ENCODE data around the genes ITGB1BP2, NHSL2 and PBDC1.

DNA sequence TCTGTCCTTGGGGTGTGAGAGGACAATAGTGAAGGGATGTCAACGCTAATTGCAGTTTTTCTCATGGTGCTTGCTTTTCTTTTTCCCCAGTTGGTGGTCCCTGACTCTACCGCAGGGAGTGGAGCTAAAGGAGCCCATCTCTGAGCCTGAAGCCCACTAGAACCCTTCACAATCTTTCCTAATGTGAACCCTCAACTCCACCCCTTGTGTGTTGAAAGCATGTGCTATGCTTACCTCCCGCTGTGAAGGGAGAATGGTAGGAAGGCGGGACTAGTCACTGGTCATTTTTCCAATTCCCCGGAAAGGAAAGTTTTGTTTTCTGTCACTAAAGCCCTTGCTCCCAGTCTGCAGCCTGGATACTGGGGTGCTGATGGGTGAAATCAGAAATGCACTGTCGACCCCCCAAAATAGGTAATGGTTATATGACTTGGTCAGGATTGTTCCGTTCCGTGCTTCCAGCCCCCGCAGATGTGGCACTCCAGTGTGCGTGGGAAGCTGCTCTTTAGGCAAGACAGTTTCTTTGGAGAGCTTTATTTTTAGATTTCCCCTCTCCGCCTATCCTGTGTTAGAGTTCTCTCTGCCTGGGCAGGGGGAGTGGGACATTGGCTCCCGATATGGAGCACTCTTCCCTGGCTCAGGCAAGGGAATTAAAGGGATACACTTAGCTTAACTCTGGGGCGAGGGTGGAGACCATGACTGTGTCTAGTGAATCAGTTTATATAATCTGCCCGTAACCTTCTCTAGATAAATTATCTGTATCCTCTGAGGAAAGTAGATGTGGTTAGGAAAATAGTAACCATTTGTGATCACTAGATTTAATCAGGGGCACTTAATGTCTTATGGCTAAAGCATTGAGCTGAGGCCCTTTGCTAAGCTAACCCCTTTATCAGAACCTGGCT, 35.9 kb downstream of the DLG3 start:
- CAGE, long polyA plus RNA = no peak
- RRBS = no CpG with 5 or more reads among the region's 14 CpGs

DNA sequence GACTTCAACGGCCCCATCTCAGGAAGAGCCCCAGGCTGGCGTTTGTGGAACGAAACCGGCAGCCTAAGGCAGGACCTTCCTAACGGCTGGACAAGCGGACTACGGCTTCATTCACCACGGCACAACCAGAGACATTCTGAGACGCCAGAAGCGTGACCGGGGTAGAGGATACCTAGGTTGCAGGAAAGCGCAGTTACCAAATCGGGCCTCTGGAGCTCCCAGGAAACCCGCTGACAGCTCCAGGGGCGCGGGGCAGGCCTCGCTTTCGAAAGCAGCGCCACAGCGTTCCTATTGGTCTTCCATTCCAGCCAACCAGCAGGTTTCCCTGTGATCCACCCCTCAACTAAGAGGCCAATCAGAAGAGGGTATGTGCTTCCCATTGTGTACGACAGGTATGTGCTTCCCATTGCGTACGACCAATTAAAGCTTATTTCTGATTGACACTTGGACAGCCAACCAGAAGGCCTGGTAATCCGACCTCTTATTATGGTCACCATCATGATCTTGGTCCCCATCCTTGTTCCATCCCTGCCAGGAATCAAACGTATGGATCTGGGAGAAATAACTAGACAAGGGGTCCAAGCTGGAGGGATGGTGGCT, 14.9 kb downstream of the SNX12 start:
- CAGE, long polyA plus RNA = no peak
- RRBS = 67% methylated on average over 3 of the region's 25 CpGs

DNA sequence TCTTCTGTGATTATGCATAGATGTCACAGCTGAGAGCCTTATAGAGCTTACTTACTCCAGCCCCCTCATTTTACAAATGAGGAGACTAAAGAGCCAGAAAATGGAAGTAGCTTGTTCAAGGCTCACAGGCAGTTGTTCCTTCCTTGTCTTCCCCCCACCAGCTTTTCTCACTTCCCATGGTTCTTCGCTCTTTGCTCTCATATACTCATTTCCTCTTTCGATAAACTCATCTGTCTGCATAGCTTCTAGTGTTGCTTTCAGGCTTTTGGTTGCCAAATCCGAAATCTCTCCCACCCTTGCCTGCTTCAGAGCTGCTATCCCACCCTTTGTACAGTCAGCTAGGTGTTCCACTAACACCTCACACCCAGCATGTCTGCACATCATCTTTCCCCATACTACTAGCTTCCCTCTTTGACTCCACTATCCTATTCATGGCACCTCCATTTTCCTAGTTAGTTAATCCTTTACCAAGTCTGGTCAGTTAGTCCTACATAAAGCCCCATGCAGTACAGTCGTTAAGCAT, 24.9 kb upstream of the GJB1 start:
- CAGE, long polyA plus RNA = no peak
- RRBS = no CpG with 5 or more reads among the region's 4 CpGs

DNA sequence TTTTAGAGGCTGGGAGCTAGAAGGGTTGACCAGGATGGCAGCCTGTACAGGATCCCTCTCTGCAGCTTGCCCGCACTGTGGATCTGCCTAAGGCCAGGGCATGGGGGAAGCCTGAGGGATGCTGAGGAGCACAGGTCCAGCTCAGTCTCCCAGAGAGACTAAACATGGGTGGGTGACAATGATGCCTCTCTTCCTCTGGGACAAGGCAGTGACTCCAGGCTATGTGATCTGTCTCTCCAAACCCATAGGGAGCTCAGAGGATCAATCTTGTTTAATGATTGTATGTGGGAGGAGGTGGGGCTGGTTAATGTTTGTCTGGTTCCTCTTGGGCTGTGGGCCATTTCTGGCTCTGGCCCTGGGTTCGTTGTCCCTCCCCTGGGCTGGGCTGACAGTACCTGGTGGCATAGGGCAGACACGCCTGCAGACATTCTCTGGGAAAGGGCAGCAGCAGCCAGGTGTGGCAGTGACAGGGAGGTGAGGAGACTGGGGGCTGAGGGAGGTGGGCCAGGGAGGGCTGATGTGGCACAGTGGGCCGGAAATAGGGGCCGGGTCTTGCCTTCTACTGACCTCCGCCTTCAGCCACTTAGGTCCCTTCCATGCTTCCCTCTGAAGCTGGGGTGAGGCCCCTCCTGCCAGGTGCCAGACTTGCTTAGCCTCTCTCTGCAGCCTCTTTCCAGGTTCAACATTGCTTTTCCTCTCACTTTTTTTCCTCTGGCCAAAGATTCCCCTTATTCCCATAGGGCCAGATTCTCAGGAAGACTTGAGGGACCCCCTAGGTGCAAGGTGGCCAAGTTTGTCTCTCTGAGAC, 8.0 kb upstream of the GJB1 start:
- CAGE, long polyA plus RNA = no peak
- RRBS = no CpG with 5 or more reads among the region's 6 CpGs

DNA sequence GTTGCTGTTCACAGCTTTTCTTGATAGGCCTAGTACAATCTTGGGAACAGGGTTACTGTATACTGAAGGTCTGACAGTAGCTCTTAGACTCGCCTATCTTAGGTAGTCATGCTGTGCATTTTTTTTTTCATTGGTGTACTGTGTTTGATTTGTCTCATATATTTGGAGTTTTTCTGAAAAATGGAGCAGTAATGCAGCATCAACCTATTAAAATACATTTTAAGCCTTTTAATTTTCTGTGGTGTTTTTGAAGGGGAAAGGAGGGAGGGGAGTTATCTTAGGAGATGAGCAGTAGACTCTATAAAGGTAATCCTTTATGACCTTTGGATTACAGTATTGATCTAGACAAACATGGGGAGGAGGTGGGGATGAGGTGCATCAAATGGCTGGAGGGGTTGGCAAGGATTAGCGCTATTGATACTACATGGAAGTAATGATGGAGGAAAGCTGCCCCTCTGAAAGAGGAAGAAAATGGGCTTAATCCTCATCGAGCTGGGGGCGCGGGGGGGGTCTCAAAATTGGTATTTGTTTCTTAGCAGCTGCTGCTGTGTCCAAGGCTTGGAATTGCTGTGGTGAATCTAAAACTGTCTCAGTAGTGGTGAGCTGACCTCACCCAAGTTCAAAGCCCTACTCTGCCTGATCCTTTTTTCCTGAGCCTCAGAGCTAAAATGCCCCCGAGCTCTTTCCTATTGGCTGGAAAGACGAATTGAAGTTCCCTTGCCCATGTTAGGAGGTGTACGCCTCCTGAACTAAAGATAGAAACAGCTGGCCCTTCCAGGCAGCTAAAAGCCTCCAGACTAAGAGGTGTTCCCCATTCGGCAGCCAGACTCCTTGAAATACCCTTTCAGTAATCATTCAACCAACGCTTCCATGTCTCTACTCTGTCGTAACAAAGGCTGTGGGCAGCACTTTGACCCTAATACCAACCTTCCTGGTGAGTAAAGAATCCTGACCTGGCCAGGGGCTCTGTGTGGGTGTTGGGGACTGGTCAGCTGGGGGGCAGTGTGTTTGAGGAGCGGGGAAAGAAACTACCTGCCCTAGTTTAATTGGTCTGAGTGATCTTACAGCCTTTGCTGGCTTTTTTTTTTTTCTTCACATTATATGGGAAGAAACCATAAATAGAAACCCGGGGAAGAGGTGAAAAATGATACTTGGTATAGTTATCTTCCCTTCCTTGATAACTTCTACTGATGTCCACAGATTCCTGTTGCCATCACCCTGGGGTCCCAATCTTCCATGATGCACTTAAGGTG, at the start of gene ITGB1BP2:
Gene ITGB1BP2, plus strand, starts transcription at position 814 of the 1,253 bp plus-strand sequence.
- CAGE, long polyA plus RNA = no peak
- RRBS = no CpG with 5 or more reads among the region's 13 CpGs

DNA sequence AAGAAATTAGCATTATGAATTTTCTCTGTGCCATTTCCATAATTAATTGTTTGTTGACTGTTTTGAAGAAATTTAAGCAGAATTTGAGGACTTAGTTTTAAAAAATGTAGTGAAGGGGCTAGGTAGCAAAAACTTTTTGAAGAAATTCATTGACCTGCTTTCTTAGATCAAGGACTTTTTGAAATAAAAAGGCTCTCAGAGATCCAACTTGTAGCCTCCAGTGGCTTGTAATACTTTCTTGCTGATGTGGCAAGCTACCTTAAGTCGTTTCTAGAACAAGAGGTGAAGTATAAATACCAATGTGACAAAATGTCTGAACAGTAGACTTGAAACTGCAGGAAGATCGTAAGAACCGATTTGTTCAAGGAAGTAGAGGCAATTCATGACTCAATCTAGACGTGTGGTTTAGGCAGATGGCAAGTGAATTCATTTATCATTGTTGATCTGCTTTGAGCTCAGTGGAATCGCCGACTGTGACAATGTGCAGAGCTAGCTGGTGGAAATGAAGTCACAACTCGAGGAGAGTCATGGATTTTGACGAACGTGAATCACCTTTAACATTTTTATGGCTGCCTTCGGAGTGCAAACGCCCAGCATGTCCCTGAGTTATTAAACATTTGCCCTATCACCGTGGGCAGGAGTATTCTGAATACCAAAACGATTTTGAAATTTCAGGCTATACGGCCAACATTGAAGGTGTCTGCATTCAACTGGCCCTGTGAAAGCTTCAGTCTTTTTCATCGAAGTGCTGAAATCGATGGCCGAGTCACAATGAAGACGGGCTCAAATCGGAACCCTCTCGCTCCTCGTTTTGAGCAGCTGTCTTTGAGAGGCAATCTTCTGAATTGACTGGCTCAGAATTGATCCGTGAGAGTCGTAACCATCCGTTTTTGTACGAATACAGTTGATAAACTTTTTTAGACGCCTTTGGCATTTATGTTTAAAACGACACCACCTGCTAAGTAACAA, 814 bp upstream of the OGT start:
- CAGE, long polyA plus RNA = no peak
- RRBS = no CpG with 5 or more reads among the region's 27 CpGs

DNA sequence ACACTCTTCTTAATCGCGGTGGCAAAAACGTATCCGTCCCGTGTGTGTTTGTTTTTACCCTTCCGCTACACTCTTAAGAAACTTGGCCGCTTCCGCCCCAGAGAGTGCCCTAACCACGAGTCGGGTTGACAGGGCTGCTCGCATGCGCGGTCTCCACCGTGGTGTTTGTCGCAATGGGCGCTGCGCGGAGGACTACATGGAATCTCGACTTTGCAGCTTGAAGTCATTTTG, 214 bp upstream of the OGT start:
- CAGE, long polyA plus RNA = no peak
- RRBS = no CpG with 5 or more reads among the region's 19 CpGs

GRCh38 chrX:71545330-71546063, 12.6 kb downstream of the OGT start:
- CAGE, long polyA plus RNA = no peak
- RRBS = no CpG with 5 or more reads among the region's 11 CpGs

DNA sequence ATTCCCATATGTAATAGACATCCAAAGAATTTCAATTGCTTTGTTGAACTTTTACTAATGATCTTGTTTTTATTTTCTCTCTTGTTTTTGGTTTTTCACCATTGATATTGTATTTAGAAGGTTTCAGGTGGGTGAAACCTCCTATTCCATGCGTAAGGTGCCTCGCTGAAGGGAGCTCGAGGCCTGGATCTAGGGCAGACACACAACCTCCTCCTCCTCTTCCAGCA, 13.2 kb downstream of the OGT start:
- CAGE, long polyA plus RNA = no peak
- RRBS = no CpG with 5 or more reads among the region's 3 CpGs

DNA sequence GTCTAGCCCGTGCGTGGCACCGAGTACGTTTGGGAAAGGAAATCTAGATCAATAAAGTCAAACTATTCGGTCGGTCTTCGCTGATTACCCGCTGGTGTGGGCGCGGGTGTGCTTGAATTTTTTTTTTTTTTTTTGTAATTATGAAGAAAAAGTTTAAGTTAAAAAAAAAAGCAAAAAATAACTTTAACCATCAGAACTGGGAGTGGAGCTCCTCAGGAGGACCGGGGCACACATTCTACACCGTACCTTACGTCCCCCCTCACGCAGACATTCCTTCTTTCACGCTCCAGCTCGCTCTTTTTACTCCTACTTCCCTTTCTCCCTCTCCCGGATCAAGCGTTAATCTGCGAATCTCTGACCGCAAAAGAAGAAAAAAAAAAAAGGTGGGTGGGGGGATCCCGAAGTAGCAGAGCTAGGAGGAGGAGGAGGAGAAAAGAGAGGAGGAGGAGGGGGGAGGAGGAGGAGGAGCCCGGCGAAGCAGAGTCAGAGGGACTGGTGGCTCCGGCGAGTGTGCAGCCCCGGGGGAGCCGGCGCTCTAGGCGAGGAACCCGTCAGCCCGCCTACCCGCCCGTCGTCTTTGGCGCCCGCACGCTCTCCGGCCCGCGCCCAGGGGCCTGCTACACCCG, at the start of gene NHSL2:
Gene NHSL2, plus strand, starts transcription at position 486 of the 626 bp plus-strand sequence.
- CAGE, long polyA plus RNA = no peak
- RRBS = 11% methylated on average over 16 of the region's 41 CpGs

DNA sequence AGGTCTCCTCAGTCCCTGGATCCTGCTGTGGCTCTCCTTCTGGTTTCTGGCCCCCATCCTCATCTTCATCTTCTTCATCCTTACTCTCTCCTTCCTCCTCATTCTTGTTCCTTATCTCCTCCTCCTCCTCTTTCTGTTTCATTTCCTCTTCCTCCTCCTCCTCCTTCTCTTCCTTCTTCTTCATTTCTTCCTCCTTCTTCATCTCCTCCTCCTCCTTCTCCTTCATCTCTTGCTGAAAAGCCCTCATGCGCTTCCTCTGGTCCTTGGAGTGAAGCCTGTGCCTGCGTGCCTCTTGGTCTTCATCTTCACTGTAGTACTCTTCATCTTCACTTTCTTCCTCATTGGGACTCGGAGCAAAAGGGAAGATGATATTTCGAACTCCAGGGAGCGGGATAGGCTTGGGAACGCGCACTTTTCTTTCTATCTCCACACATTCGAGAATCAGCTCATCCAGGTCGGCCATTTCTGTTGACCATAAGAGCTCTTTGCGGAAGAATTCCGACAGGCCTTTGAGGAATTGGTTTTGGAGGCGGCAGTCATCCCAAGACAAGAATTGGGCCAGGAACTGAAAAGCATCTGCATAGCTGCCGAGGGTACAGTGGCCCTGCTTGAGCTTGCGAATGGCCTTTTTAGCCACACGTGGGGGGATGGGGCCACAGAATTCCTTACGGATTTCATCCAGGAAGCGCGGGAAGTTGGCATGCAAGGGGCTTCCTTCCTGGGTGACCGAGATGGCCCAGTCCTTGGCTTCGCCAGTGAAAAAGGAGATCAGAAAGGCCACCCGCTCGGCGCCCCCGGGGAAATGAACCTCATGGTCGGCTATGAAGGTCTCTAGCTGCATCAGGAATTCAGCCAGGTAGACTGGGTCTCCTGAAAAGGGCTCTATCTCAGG, 51.1 kb upstream of the PIN4 start:
- CAGE, long polyA plus RNA = no peak
- RRBS = no CpG with 5 or more reads among the region's 25 CpGs

DNA sequence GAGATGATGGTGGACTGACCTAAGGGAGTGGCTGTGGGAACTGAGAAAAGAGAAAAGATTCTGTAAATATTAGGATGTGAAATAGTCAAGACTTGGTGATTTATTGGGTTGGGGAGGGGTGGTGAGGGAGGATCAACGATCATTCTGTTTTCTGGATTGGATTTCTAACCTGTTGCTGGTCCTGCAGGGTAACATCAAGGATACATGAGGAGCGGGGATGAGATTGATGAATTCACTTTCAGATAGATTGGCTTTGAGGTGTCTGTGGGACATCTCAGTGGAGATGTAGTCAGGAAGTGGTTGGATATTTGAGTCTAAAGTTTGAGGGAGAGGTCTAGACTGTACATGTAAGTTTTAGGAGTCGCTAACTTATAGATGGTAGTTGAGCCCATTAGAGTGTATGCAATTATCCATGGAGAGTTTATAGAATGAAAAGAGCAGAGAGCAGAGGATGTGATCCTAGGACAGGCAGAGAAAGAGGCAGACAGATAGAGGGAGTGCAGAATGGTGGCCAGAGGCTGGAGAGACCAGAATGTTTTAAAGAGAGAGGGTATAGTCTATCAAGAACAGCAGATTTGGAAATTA, 1.5 kb downstream of the PIN4 start:
- CAGE, long polyA plus RNA = no peak
- RRBS = no CpG with 5 or more reads among the region's 3 CpGs

GRCh38 chrX:72272469-72272930, 4.5 kb downstream of the RPS4X start:
- CAGE, long polyA plus RNA = no peak
- RRBS = no CpG with 5 or more reads among the region's 4 CpGs

GRCh38 chrX:72376707-72377441, 71.2 kb upstream of the CITED1 start:
- CAGE, long polyA plus RNA = no peak
- RRBS = no CpG with 5 or more reads among the region's 3 CpGs

GRCh38 chrX:72714383-72715091, 431 bp upstream of the PHKA1 start:
- CAGE, long polyA plus RNA = no peak
- RRBS = no CpG with 5 or more reads among the region's 25 CpGs

- CAGE, long polyA plus RNA = no peak
- RRBS = no CpG with 5 or more reads among the region's 5 CpGs
Measured at GRCh38 chrX:73844921-73845970, 282.2 kb downstream of the CHIC1 start.

DNA sequence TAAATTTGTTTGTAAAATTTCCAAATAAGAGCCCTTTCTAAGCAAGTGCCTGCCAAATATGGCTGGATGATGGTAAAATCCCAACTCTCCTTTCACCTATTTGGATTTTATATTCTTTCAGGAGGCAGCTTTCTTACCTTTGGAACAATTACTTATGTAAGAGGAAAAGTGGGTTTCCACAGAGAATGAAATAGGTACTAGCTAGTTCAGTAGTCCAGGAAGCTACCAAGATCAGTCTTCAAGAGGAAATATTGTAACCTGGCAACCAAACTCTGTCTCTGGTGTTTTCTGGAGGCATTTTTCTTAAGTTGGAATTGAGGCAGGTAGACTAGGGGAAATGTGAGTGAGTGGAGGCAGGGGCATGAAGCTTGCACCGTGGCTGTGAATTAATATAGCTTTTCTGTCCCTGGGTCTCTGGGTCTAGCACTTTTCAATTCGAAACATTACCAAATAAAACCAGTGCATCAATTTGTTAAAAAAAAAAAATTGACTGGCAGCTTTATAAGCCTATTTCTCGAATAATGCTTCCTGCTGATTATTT, 362.9 kb upstream of the ZCCHC13 start:
- CAGE, long polyA plus RNA = no peak
- RRBS = no CpG with 5 or more reads among the region's 3 CpGs

DNA sequence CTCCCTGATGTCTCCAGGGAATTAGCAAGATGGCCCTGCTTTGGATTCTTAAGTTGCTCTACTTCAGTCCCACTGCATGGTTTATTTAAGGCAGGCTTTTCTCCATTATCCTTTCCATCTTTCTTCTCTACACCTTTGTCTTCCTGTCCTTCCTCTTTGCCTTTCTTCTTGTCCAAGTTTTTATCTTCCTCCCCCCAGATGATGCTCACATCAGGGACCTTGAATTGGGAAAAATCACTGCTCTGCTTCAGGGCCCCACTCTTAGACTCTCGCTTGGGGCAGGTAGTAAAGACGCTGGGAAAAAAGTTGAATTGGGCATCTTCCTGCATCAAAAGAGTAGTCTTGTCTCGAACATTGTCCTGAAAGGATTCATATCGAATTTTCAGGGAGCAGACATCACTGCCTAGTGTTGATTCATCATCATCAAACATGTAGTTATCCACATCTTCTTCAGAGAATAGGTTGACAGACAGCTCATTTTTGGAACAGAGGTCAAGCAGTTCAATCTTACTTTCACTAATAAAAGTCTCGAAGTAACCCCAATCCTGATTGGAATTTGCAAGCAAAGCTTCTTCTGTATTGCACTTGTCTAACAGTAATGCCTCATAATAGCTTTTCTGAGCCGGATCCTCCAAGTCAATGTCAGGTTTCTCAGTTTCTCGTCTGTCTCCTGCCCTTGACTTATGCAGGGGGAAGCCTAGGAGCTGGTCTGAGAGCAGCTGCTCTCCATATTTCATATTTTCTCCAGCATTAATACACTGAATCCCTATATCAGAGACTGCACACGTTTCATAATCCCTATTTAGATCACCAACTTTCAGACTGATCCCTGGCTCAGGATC, 129.0 kb upstream of the RLIM start:
- CAGE, long polyA plus RNA = no peak
- RRBS = no CpG with 5 or more reads among the region's 8 CpGs

GRCh38 chrX:75740682-75741407, 44.2 kb downstream of the MAGEE2 start:
- CAGE, long polyA plus RNA = no peak
- RRBS = no CpG with 5 or more reads among the region's 14 CpGs

- CAGE, long polyA plus RNA = no peak
- RRBS = 39% methylated on average over 4 of the region's 29 CpGs
Measured at GRCh38 chrX:76172227-76173290, at the start of gene PBDC1. PBDC1 (plus strand) TSS chrX:76173062.